Parietal lobe (tissue), 2 donors: Measurements from ENCODE around the genes LDLRAD4 and POTEC.

- RAMPAGE, long total RNA = no peak
Measured at GRCh38 chr18:12371331-12371910, 5.6 kb downstream of the AFG3L2 start.

DNA sequence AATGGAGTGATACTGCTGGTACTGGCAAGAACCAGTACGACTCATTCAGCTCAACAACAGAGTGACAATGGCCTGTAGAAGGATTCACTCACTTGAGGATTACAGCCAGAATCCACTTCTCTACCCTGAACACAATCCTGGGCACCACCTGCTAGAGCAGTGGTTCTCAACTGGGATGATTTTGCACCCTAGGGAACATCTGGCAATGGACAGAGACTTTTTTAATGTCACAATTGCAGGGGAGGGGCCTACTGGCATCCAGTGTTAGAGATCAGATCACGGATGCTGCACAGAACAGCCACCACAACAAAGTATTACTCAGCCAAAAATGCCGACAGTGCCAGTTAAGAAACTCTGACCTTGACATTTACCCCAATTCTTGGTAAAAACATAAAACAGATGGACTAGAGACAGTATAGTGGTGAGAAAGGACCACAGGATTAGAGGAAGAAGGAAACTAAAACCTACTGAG lies 5.0 kb downstream of the SPIRE1 start:
- RAMPAGE, long total RNA = no peak

DNA sequence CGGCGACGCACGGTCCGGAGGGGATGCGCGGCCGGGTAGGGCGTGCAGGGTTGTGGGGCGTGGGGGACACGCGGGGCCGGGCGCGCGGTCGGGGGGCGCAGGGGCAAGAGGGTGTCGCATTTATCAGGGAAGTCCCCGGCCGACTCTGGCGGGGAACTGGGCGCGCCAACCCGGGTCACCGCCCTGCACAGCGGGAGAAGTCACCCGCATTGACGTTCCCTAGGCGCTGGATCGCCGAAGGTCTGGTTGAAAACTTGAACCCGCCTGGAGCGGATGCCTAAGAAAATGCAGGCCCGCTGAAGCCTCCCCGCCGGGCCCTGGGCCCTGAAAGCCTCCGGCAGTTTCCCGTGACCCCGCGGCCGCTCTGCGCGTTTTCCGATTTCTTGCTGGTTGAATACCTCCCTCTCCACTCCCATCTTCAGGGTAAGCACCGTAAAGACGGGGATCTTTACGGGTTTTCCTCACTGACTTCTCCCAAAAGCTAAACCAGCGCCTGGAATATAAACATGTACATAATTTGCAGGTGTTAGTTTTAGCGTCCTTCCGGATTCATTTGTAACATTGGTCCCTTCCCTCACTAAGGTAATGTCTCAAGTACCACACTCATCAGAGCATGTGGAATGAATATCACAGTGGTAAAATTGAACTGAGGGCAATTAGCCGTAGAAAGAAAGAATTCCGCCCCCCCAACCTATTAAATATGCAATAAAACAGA lies 601 bp upstream of the SPIRE1 start:
- RAMPAGE, long total RNA = no peak

GRCh38 chr18:12880479-12881061 lies 3.5 kb downstream of the PTPN2 start:
- RAMPAGE, long total RNA = no peak

DNA sequence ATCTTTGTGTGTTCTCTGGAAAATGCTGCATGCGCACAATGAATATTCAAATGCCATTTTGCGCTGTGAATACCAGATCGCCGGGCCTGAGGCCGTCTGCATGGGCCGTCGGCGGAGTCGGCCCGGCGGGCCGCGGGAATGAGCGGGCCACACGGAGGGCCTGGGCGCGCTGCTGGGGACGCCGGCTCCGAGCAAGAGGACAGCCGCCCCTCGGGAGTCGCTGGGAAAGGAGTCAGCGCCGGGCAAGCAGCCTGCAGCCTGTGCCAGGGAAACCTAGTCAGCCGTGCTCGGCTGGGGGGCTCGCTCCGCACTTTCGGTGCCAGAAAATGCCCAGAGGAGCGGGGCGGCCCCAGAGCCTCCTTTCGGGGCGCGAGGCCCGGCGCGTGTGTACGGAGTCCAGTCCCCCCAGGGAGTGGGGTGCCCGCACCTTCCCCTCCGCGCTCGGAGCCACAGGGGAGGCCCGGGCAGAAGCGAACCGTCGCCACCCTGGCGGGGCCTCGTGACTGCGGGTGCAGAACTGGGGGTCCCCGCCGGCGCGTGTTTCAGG lies 82.0 kb upstream of the LDLRAD4 start:
- RAMPAGE, long total RNA = no peak

DNA sequence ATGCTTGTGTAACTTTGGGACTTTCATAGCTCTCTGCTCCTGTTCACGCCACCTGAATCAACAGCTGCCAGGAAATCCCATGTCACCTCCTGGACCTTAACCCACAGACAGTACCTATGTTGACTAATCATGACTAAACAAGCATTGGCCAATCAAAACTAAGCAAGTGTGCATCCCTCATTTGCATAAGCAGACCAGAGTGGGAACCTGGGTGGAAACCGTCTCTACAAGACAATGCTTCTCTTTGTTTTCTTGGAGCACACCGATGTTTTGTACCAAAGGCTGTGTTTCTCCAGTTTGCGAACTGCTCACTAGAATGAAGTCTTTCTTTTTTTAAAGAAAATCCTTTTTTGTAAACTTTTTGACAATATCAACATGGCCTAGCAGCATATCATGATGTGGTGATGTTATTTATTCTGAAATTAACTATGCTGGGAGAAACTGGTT lies 42.6 kb upstream of the LDLRAD4 start:
- RAMPAGE, long total RNA = no peak

DNA sequence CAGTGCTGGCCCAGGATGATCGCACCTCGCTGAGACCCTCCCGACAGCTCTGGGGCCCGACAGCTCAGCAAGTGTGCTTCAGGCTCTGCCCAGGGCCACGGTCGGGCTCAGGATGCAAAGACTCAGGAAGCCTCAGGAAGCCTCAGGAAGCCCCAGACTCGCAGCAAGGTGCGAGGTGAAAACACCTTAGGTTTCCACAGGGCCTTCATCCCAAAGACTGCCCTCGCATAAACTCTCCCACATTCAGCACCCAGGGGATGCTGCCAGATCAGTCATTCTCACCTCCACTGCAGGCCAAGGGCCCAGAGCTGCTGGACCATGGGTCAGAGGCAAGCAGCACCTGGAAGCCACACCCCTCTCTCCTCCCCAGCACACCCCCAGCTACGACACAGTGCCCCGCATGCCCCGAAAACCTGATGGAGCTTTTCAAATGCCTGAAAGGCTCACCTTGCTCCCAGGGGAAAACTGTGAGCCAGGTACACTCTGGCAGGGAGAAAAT lies 32.0 kb upstream of the LDLRAD4 start:
- RAMPAGE, long total RNA = no peak

DNA sequence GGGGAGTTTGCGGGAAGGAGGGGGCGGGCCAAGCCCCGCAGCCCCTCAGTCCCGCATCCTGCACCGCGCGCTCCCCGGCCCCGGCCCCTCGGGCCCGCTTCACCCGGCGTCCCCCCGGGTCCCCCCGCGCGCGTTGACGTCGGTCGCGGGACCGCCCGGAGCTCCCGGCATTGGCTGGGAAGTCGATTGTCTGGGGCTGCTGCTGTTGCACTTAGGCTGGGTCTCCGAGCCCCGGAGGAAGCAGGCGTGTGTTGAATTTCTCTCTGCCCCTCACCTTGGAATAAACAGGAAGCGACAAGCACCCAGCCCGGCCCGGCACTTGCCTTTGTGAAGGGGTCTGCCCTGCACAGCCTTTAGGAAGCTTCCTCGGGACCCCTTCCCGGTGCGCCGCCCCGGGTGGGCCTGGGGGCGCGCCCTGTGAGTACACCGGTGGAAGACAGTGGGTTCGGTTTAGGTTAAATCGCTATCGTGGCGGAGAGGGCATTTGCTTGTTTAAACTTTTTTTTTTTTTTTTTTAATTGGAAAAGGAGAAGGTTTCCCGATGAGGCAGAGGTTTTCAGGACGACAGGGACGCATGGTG lies at the start of gene LDLRAD4:
Gene LDLRAD4 (plus strand): TSS at position 189 of the 580 bp plus-strand sequence.
- RAMPAGE, long total RNA = no peak

- RAMPAGE, long total RNA = no peak
Measured at GRCh38 chr18:13265919-13267238, 47.8 kb downstream of the LDLRAD4 start.

DNA sequence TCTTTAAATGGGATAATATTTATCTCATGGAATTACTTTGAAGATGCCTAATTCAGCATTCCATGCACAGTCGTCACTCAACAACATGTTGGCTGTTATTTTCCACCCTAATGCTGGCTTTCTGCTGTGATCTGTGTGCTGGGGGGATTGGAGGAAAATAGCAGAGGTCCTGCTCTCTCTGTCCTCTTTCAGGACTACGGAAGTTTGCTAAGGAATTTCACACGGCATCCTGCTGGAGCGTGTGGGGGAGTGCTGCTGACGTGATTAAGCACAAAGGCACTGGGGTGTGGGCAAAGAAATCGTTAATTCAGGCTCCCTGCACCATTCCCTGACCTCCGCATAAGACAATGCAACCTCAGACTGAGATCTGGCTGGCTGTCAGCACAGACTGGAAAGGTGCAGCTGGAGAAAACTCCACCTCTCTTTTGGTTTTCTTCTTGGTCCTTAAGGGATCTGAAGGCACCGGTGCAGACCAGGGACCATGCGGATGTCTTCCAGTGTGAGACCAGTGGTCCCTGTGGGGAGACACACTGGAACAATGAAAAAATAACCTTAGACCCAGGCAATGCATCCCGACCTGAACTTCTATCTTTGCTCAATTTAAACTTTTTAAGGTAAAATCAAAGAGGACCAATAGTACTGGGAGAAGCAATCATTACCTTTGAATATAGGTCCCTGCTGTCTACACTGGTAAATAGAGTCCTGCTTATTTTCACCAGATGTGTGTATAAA lies 61.9 kb downstream of the LDLRAD4 start:
- RAMPAGE, long total RNA = no peak

DNA sequence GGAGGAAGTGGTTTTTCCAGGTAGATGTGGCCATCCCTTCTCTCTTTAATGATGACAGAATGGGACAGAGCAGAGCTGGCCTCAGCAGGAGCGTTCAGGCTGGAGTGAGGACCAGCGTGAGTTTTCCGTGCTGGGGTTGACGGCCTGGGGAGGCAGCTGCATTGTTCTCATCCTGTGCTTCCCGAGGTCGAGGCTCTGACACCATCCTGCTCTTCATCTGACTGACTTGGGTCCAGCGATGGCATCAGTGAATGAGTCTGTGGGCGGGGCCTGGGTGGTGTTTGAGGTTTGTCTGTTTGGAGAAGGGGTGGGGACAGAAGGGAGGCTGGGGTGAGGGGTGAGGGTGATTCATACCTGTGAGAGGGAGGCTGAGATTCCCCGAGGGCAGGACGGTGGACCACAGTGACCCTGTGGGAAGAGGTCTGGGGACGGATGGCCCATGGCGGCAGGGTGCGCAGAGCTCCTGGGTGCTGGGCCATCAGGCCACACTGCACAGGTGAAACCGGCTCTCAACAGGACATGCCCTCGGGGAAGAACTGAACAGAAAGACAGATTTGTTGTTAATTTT lies 207.1 kb downstream of the LDLRAD4 start:
- RAMPAGE, long total RNA = no peak

DNA sequence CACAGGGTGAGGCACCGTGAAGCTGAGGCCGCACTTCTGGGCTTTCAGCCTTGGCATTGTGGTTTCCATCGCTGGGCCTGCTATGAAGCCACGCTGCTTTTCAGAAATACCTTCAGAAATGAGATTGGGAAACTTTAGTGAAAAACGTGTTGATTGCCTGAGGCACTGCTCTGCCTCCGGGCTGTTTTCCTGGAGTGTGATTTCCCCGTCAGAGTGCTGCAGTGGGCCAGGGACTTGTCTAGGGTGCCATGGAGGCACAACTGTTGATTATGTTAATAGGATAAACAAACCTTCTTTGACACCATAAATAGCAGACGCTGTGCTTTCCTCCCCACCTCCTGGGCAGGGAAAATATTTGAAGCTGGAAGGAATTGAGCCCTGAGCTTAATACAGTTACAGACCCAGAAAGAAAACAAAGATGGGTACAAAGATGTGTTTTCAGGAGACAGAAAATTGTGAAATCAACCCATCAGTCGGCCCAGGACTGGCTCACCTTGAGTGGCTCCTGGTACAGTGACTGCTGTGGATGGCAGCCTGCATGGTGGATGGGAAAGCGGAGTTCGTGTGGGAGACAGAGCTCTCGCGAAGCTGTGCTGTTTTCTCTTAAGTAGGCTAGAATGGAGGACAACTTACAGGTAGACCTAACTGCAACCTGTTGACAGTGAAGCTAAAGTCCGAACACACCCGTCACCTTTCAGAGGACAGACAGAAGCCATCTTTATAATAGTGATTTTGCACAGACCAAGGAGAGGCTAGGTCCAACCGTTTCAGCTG lies 182.1 kb downstream of the FAM210A start:
- RAMPAGE, long total RNA = no peak

DNA sequence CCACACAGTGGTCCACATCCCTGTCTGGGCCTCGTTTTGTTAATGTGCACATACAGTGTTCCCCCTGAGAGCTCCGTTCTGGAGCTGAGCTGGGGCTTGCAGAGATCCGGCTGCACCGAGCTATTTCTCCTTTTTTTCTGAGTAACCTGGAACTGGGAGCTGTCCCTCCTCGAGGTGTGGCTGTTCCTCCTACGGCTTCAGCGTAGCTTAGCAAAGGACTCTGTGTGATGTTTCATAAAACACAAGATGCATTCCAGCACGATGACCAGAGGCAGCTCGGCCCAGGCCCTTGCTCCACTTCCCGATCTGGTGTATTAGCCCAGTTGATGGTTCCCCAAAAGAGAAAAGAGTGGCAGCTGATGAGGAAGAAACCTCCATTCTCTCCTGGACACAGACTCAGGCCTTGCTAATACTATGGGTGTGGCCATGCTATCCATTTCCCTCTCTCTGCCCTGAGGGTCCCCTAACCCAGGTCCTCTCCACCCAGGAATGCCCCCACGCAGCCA lies 103.0 kb downstream of the FAM210A start:
- RAMPAGE, long total RNA = no peak

DNA sequence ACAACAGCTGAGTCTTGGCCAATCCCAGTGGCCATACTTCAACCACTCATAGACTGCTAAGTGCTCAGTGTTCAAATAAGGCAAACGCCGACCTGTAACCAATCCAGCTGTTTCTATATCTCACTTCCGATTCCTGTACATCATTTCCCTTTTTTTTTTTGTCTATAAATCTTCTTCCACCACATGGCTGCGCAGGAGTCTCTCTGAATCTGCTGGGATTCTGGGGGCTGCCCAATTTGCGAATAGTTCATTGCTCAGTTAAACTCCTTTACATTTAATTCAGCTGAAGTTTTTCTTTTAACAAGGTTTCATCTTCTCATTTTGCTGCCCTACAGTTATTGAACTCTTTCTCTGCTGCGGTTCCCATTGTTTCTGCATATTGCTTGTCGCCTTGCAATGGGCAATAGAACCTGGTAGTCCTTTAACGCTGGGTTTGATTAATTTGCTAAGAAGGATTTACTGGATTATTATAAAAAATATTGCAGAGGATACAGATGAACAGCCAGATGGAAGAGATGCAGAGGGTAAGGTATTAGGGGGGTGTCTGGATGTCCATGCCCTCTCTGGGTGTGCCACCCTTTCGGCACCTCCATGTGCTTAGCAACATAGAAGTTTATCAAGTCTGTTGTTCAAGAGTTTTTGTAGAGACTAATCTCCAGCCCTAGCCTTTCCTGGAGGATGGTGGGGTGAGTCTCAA lies 18.5 kb downstream of the FAM210A start:
- RAMPAGE, long total RNA = no peak

- RAMPAGE, long total RNA = no peak
Measured at GRCh38 chr18:14043155-14043441, 89.1 kb downstream of the ZNF519 start.

DNA sequence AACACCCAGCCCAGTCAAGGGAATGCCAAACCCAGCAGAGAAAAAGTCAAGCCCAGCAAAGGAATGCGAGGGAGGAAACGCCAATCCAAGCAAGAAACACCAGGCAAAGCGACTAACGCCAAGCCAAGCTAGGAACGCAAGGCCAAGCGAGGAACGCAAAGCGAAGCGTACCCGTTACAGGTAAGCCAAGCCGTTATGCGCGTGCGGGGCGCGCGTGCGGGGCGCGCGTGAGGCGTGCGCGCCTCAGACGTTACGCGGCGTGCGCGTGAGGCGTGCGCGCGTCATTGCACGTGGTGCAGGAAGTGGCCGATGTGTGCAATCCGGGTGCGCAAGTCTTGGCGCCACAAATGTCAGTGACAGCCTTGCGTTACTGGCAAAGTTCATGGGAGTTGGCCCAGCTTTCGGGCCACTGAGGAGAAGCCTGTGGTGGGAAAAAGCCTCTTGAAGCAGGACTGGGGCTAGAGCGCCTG lies at the start of gene POTEC:
Gene POTEC (minus strand): TSS at position 197 of the 470 bp plus-strand sequence.
- RAMPAGE, long total RNA = no peak

- RAMPAGE, long total RNA = no peak
Measured at GRCh38 chr18:20991019-20991364, 120.6 kb downstream of the ROCK1 start.

- RAMPAGE, long total RNA = no peak
Measured at GRCh38 chr18:21363088-21363937, 121.3 kb downstream of the GREB1L start.

DNA sequence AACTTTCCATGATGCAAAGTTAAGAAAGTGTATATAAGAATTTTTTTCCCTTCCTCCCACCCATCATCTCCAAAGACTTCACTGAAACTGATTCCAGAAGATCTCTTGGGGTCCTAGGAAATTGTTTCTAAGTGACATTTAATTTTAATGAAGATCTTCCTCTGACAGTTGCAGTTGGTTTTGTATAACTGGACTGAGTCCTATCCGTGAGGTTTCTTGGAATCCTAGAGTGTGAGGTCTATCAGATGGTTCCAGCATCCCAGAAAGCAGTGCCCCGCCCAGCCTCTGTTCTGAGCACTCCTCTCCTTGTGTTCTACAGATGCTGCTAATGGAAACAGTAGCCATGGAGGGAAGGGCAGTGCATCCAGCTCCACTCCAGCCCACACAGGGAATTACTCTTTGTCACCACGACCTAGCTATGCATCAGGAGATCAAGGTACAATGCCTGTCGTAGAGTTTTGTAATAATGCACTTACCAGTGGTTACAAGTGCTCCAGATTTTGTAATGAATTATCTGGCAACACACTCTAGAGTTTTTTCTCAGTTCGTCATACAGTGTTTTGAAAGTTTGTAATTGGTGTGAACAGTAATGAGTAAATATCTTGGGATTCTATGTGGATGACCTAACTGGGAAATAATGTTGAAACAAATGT lies 161.2 kb downstream of the ESCO1 start:
- RAMPAGE, long total RNA = no peak

GRCh38 chr18:21600017-21600136 lies 627 bp downstream of the ESCO1 start:
- RAMPAGE, long total RNA = no peak